Measurements from ENCODE around the gene DELE1.

DNA sequence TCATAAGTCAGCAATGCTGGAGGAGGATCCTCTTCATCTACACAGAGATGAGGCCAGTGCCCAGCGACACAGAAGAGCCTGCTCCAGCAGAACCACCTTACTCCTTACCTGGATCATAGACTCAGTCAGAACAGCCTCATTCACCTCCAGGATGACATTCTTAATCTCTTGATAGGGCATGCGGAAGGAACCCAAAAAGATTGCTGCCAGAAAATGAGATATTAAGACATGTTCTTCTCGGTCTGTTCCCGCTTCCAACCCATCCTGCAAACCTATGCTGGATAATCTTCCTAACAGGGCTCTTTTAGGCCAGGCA lies 40.6 kb downstream of the PCDHGC5 start:
- PRO-cap: no peak

DNA sequence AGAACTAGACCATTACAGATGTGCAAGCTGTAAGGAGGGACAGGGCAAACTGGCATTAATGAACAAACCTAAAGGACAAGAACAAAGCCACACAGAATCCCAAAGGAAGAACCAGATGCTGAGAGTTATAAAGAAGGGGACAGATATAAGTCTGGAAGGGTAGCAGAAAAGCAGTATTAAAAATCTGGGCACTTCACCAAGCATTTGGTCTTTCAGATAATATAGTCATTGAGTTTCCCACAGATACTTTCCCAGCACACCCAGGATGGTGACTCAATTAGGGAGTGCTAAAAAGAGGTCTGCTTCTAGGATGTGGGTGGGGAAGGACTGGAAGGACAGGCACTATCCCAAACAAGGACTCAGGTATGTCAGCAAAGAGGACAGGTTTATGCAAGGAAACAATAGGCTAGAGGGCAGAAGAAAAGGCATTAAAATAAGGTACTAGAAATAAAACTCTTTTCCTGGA lies 59.4 kb downstream of the DIAPH1 start:
- PRO-cap: no peak

DNA sequence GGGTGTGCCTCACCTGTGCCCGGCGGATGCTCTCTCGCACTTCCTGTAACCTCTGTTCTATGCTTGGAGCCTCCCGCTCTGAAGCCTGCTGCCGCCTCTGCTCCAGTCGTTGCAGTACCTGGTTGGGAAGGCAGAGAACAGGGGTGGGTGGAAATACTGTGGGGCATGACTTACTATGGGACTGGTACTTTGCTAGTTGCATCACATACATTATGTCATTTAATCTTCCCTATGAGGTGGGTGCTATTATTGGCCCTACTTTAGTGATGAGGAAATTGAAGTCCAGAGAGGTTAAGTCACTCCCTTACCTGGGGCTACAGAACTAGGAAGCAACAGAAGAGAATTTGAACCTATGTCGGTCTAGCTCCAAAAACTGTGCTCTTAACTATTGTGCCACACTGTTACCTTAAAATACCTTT lies 5.1 kb downstream of the FCHSD1 start:
- PRO-cap: no peak

- PRO-cap: no peak
These were observed 8.6 kb downstream of the PCDH1 start for GRCh38 chr5:141869511-141870145.

- PRO-cap: no peak
These were observed 4.4 kb upstream of the PCDH1 start for GRCh38 chr5:141882451-141883073.

GRCh38 chr5:141914085-141914838 lies 9.4 kb upstream of the DELE1 start:
- PRO-cap: no peak

- PRO-cap: no peak
These were observed 5.9 kb upstream of the DELE1 start for GRCh38 chr5:141917796-141918204.

GRCh38 chr5:141923194-141924516 lies at the start of gene DELE1:
Gene DELE1 (plus strand): TSS chr5:141923871.
- PRO-cap: bidirectional peak, plus-strand start at chr5:141923843, minus-strand start at chr5:141923756; bidirectional peak, plus-strand start at chr5:141923916, minus-strand start at chr5:141924023; bidirectional peak, plus-strand start at chr5:141924047, minus-strand start at chr5:141924079

DNA sequence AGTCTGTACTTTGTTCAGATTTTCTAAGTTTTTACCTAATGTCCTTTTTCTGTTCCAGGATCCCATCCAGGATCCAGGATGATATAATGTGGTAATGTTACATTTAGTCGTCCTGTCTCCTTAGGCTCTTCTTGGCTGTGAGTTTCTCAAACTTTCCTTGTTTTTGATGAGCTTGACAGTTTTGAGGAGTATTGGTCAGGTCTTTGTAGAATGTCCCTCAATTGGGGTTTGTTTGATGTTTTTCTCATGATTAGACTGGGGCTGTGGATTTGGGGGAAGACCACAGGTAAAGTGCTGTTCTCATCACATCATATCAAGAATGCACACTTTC lies 9.6 kb downstream of the NDFIP1 start:
- PRO-cap: no peak

- PRO-cap: no peak
These were observed 1.8 kb downstream of the SPRY4 start for GRCh38 chr5:142322525-142323824.

- PRO-cap: no peak
These were observed 26.4 kb upstream of the ARHGAP26 start for GRCh38 chr5:142743683-142744324.

- PRO-cap: no peak
These were observed 87.1 kb downstream of the ARHGAP26 start for GRCh38 chr5:142857263-142857772.

GRCh38 chr5:142860132-142860867 lies 90.1 kb downstream of the ARHGAP26 start:
- PRO-cap: no peak

- PRO-cap: no peak
These were observed 228.2 kb downstream of the ARHGAP26 start for GRCh38 chr5:142998254-142998976.

DNA sequence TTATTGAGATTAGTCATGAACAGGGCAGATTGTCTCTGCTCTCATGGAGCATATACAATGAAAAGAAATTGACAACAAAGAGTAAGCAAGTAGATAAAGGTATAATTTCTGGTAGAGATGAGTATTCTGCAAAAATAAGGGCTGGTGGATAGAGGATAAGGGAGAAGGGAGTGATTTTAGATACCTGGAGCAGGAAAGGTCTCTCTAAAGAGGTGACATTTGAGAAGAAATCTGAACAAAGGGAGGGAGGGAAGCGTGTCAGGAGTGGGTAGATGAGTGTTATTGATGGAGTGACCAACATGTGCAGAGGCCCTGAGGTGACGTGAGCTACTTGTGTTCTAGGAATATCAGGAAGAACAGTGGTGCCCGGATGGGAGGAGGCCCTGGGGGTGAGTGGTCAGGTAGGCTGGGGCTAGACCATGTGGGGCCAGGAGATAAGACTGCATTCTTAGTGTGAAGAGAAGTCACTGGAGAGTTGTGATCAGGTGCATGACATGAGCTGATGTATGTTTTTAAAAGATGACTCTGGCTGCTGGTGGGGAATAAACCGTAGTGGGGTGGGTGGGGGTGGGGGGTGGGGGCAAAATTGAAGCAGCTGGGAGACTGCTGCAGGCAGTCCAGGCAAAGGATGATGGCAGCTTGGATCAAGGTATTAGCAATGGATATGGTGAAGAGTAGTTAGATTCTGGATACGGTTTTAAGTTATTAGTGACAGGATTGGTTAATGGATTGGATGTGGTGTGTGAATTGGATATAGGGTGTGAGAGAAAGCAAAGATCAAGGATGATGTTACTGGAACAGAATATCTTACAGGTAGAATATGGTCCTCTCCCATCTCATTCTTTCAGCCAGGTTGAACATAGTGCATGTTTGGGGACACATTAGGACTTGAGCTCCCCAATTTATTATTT lies 256.3 kb downstream of the ARHGAP26 start:
- PRO-cap: no peak

- PRO-cap: no peak
These were observed 261.7 kb downstream of the ARHGAP26 start for GRCh38 chr5:143031639-143032425.

GRCh38 chr5:143158667-143159370 lies 244.7 kb downstream of the NR3C1 start:
- PRO-cap: no peak

DNA sequence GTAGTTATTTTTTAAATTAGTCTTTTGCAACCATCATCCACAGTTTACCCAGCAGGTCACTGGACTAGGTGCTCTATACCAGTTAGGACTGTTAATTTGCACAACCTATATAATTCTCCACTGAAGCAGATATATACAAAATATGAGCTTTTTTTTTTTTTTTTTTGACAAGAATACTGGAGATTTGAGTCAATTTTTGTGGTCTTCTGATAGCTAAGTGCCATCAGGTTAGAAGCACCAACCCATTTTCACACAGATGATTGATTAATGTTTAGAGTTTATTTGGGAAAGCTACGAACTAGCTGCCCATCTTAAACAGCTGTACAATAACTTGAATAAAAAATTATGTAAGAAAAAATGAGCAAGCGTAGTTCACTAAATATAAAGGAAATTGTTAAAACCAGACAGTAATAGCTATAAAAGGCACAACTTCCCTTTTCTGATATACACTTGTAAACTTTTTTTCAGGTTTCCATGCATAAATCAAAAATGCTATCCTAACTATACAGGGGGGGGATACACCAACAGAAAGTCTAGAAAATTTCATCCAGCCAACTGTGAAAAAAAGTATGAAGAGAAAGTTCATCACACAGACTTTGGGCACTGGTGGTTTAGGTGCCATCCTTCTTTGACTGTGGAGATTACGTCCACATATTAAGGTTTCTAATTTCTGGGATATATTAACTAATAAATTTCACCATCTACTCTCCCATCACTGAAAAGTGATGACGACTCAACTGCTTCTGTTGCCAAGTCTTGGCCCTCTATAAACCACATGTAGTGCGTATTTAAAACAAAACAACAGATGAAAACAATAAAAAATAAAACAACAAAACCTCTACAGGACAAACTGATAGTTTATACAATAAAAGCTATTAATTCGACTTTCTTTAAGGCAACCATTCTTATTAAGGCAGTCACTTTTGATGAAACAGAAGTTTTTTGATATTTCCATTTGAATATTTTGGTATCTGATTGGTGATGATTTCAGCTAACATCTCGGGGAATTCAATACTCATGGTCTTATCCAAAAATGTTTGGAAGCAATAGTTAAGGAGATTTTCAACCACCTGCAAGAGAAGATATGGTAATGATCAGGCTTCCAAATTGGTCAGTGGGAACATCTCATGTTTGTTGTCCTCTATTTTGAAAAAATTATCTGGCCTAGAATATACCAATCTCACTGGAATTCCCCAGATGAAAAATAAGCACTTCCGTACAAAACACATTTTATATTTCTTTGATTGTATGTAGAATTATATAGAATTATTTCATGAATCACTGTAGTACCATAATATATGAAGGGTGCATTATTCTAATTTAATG lies 122.1 kb downstream of the NR3C1 start:
- PRO-cap: no peak

DNA sequence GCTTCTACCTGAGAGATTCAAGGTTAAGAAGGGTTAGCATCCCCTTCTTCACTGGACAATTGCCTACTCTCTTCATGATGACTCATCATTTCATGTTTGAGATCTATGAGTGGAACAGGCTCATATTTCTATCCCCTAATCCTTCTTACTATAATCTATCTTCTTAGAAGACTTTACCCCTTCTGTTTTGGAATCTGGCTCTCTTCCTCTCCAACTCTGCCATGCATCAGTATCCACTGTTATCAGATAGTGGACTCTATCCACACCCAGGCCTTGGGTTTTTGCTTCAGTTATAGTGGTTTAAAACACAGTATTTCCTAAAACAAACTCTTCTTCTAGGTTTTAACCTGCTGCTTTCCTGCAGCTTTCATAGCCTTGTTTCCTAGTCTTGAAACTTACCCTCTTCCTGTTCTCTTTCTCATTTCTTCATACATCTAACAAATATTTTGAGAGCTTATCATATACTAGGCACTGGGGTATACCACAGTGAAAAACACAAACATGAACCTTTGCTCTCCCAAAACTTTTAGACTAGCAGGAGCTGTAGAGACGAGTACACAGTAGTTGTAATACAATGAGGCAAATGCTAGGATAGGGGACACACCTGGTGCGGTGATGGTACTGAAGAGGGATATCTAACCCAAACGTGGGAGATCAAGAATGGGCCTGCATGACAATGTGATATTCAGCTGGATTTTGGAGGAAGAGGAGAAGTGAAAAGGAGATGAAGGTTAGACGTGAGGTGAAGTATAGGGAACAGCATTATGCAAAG lies 54.0 kb downstream of the NR3C1 start:
- PRO-cap: no peak

- PRO-cap: no peak
These were observed 3.2 kb downstream of the NR3C1 start for GRCh38 chr5:143399957-143401081.